ENCODE data around the genes TIGAR and KCNA5.

- PRO-cap, 2 experiments: no peak in any of the 2 experiments
Observed at GRCh38 chr12:3158723-3159444, 81.7 kb downstream of the TSPAN9 start.

DNA sequence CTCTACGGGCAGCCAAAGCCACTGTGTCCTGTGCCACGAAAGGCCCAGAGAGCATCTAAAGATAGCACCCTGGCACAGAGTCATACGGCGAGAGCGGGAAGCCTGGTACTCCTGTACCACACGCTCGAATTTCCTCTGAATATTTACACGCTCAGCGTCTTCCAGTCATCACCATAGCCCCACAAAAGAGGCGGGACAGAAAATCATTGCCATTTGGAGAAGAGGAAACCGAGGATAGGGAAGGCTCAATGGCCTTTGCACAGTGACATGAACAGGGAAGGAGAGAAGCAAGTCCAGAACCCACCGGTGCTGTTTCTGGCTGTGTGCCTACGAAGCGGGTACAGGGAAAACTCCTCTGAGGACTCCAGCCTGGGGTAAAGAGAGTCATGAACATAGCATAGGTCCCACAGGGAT is 39.7 kb downstream of the PRMT8 start:
- PRO-cap, 2 experiments: no peak in any of the 2 experiments

DNA sequence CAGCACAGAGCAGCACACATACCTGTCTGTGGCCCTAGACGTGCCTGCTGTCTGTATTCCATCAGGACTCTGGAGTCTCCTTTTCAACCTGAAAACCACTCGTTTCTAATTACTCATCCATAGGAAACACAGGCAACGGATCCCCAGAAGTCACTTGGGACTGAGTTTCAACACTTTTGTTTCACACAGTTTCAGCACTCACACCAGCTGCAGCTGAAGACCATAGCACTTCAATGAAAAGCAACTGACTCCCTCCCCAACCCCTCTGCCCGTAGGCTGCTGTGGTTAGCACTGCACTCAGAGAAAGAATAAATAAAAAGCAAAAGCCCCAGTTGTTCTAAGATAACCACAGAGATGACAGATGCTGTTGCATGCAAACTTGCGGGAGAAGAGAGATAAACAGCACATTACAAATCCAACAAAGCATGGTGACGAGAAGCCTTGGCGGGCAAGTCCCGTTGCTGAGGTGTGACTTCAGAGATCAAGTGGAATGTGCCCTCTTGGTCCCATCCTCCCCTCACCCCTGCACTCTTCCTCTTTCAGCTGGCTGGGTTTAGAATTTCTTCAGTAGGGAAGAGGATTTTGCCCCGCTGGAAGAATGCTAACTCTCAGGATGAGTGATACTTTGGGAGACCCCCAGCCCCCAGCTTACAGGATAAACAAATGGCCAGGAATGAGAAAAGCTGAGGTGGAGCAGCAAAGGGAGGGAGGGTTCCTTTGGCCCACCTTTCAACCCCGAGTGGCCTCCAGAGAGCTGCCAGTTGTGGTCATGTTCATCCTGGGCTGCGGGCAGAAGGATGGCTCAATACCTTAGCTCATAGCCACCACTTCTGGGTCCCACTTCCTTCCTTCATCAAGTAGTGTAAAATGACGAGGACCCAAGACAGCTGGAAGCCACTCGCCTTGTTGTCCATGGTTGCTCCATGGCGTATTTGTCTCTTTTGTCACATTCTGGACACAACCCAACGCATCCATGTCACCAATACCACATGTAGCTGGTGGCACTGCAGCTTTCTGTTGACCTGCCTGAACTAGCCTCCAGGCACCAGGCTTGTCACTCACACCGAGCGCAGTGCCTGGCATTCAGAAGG is 24.5 kb downstream of the CRACR2A start:
- PRO-cap, 2 experiments: no peak in any of the 2 experiments

DNA sequence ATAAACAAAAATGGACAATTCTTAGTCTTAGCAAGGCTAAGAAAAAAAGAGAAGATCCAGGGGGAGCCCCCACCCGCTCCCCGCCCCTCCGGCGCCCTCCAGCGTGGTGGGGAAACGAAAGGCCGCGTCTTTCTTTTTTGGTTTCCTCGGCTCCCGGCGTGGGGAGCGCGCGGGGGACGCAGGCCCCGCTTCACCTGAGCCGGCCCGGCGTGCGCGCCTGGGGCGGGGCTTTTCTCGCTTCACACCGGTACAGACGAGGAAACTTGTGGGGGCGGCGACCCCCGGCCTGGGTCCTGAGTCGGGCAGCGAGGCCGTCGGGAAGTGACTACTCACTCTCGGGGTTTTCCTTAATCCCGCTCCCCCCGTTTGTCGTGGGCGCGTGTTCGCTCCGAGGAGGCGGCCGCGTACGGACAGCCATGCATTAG is 34.5 kb downstream of the PARP11 start:
- PRO-cap, 2 experiments: no peak in any of the 2 experiments

DNA sequence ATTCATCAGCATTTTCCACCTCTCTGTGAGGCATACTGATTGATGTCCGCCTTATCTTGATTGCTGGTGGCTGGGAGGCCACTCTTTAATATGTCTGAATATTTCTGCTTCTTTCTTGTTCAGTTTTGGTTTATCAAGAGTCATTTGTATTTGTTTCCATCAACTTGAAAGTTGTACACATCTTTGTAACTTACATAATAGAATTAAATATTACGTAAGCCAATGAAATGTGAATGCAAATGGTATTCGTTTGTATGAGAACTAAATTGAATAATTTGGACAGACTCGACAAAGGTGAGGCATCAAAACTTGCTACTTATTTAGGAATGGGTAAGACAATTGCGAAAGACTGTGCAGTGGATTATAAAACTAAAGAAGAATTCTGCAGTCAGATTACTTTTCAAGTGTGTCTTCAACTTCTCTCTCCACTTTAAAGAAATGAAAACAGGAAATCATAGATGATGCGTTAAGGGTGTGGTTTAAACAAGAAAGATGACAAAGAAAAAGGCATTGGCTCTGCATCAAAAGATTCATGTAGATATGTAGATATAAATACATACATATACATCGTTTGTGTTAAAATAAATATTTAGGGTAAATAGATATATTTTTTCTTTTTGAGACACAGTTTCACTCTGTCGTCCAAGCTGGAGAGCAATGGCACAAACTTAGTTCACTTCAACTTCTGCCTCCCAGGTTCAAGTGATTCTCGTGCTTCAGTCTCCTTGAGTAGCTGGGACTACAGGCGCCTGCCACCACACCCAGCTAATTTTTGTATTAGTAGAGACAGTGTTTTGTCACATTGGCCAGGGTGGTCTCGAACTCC is 74.5 kb upstream of the PARP11 start:
- PRO-cap, 2 experiments: no peak in any of the 2 experiments

GRCh38 chr12:3999049-3999958 is 126.1 kb upstream of the PARP11 start:
- PRO-cap, 2 experiments: no peak in any of the 2 experiments

- PRO-cap, 2 experiments: no peak in any of the 2 experiments
Observed at GRCh38 chr12:4305396-4305766, 15.6 kb upstream of the TIGAR start.

DNA sequence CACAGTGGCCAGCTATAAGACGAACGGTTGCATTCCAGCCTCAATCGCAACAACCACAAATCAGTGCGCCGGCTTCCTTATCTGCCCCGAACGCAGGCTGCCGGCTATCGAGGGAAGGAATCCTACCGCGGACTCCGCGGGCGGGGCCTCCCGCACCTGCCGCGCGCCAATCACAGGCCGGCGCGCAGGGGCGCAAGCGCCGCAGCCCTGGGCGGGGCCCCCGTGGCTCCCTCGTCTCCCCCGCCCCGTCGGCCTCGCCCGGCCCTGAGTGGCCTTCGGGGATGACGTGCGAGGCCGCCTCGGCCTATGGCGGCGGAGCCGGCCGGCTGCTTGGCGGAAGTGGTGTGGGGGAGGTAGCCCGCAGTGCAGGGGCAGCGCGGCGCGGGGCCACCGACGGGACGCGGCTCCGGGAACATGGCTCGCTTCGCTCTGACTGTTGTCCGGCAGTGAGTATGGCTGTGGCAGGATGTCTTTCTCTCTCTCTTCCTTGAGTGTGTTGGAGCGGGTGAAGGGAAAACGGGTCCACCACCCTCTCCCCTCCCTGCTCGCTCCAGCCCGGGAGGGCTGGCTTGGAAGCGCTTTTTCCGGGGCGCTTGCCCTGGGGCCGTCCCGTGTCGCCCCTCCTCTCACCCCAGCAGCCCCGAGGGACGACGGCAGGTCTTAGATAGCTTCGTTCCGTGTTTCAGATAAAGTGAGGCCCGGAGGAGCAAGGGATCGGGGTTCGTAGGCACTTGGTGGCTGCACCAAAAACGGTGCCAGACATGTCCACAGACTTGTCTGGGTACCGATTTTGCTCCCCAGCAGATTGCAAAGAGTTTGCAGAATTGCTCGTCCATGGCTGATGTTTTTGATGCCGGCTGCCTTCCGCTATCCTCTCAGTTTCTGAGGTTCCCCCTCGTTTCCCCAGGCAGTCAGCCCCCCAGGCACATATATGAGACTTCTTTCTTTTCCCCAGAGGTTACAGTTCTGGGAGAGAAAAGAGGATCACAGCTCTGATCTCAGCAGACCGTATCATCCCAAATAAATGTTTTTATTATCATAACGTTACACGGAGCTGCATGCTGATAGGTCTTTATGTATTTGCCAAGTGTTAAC is at the start of gene TIGAR:
Gene TIGAR (plus strand): TSS at position 356 of the 1,095 bp plus-strand sequence.
- PRO-cap, 2 experiments: peak in 2 of 2 experiments; most common plus-strand start position 361 of the sequence (in 1); most common minus-strand start position 92 of the sequence (in 1)

GRCh38 chr12:4556708-4557011 is 5.3 kb upstream of the DYRK4 start:
- PRO-cap, 2 experiments: no peak in any of the 2 experiments

GRCh38 chr12:4959870-4960570 is 50.3 kb downstream of the KCNA1 start:
- PRO-cap, 2 experiments: no peak in any of the 2 experiments

GRCh38 chr12:5010045-5010504 is 33.6 kb upstream of the KCNA5 start:
- PRO-cap, 2 experiments: no peak in any of the 2 experiments

DNA sequence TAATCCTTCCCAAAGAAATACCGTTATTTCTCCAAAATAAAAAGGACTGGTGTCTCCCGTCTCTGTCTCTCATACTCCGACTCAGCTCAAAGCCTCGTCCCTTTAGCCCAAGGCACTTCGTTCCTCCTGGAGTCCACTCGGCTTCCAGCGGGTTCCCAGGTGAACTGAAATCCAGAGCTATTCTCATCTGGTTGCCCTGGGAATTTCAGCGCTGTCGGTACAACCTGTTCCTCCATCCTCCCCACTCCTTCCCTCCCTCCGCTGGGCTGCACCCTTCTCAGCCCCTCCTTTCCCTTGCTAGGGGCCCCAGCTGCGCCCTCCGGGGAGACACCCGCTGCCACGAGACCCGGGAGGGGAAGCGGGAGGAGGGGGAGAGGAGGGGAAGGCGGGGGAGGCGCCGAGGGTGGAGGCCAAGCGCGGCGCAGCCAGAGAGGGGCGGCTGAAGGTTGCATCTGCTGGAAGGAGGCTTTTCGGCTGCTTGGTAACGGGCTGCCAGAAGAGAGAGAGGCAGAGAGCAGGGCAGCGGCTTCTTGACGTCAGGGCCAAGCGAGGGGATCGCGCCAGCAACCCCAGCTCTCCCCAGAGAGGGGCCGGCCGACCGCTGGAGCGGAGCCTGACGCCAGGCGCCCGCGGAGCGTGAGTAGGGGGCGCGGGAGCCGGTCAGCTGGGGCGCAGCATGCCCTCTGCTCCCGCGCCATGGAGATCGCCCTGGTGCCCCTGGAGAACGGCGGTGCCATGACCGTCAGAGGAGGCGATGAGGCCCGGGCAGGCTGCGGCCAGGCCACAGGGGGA is at the start of gene KCNA5:
Gene KCNA5 (plus strand): TSS at position 428 of the 792 bp plus-strand sequence.
- PRO-cap, 2 experiments: peak in 1 of 2 experiments; most common plus-strand start position 495 of the sequence (in 1)

DNA sequence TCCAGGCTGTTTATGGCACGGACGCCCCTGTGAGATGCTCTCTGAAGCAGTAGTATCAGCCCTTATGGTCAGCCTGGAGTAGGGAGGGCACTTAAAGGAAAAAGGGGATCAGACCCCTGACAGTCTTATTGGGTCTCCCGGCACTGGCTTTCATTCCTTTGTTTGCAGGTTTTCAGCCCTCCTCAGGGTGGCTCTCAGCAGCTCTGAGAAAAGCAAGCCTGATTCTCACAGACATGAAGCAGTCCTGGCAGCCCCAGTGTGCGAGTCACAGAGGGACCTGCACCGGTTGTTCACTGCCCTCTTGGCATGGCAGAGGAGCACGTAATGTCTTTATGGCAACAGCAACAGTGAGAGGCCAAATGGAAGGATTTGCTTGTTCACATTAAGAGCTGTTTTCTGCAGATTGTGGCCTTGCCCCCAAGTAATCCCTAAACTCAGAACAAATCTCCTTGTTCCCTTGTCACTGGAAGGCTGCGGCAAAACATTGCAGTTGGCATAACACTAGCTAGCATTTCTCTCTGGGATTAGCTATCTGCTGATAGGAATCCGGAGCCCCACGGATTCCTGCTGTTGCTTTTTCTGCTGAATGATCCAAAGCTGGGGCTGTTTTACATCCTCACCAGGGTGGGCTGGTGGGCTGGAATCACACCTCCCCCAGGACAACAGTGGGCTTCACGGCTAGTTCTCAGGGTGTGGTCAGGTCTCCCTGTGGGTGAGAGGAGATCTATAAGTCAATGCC is 3.5 kb downstream of the KCNA5 start:
- PRO-cap, 2 experiments: no peak in any of the 2 experiments

GRCh38 chr12:5421523-5421850 is 10.4 kb upstream of the NTF3 start:
- PRO-cap, 2 experiments: peak in 2 of 2 experiments; most common plus-strand start chr12:5421732 (in 2)

DNA sequence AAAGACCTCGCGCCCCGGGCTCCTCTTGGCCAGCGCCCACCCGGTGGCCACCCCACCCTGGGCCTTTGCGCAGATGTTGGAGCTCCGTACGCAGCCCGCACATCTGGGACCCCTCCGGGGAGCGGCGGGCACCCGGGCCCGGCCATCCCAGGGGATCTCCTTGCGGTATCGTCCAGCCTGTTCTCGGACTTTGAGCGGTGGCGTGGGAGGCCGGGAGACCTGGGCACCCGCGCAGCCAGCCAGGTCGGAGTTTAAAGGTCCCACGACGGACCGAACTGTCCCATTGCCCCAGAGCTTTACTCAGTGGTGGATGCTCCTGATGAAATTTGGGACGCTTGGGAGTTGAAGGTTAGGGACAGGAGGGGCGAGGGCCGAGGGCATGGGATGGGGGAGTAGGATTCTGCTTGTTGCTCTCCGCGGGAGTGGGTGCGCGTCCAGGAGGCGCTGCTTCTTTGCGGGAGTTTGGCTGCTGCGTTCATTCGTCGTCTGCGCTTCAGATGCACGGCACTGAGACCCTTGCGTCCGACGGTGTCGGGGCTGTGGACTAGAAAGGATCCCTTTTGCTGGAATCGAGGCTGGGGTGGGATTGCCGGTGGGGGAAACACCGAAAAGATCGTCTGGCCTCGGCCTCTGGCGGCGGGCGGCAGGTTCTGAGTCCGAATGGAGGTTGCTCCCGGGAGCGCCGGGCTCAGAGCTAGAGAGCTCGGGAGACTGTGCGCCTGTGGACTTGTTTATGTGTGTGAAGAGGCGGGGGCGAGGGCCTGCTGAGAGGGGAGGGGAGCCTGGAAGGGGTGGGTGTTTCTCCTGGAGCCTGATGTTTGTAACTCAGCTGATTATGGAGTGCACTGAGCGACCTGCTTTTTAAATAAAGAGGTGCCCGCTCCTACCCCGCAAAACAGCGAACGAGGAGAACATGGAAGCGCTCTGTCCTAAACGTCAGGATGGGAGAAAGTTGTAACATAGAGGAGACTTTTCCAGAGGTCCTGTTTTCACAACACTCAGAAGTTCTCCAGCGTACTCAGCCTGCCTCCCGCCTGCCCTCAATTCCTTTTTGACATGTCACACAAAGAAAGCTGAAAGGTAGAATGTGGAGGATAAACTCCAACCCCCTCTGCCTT is 1.5 kb downstream of the NTF3 start:
- PRO-cap, 2 experiments: no peak in any of the 2 experiments

GRCh38 chr12:5503592-5504026 is 71.7 kb downstream of the NTF3 start:
- PRO-cap, 2 experiments: no peak in any of the 2 experiments

- PRO-cap, 2 experiments: no peak in any of the 2 experiments
Observed at GRCh38 chr12:5967874-5968409, 22.9 kb upstream of the ANO2 start.

GRCh38 chr12:6057354-6058312 is 66.8 kb downstream of the VWF start:
- PRO-cap, 2 experiments: no peak in any of the 2 experiments

GRCh38 chr12:6058382-6058941 is 66.0 kb downstream of the VWF start:
- PRO-cap, 2 experiments: no peak in any of the 2 experiments

GRCh38 chr12:6122864-6123709 is 1.4 kb downstream of the VWF start:
- PRO-cap, 2 experiments: no peak in any of the 2 experiments